Helper T cell (primary cell): ENCODE data around the gene DIP2A.

- PRO-cap, 2 experiments: no peak in any of the 2 experiments
These were observed 24.6 kb downstream of the COL6A1 start for GRCh38 chr21:46006174-46006563.

DNA sequence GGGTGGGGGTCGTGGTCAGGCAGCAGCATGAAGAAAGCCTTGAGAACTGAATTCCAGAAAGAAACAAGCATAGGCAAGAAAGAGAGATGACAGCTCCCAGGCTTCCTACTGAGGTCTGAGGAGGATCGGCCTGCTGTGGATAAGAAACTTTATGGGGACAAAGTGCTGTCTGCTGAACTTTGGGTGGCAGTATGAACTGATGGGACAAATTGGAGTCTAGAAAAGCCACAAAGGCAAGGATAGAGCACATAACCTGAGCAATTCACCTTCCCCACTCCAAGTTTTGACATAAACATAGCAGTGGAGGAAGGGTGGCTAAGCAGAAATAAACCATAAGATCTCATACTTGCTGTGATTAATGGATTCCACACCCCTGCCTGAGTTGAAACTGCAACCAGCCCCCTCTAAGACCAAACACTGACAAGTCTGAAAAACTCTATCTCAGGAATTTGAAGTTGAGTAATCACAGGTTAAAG is 43.7 kb downstream of the COL6A1 start:
- PRO-cap, 2 experiments: no peak in any of the 2 experiments

DNA sequence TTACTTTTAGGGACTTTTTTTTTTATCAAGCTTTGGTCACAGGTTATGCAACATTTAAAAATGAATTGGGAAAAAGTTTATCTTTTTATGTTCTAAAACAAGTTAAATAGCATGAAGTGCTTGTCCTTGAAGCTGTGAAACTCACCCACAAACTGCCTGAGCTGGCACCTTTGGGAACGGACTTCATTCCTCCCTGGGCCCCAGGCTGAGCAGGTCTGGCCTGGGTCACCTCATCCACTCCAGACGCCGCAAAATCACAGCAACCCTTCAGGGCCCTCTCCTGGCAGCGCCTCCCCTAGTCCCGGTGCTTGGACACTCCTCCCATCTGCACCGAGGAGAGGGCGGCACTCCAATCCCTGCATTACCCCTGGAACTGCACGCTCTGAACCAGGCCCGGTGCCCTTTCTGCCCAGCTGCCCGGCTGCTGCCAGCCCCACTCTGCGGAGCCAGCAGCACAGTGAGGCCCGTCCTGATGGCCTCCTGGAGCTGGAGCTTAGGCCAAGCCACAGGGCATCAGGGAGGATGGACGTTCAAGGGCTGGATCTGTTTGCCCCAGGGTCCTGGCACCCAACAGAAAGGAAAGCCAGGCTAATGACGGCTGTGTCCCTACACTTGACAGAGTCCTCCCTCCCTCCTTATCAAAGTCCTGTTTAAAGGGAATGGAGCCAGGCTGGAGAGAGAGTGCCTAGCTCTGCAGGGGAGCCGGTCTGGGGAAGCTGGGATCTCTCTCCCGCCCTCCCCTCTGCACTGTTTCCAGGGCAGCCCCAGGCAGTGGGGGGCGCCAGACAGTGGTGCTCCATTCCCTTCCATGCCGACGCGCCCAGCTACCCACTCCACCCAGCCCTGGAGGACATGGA is 12.6 kb downstream of the COL6A2 start:
- PRO-cap, 2 experiments: no peak in any of the 2 experiments

- PRO-cap, 2 experiments: no peak in any of the 2 experiments
These were observed 28.5 kb downstream of the COL6A2 start for GRCh38 chr21:46126257-46126980.

DNA sequence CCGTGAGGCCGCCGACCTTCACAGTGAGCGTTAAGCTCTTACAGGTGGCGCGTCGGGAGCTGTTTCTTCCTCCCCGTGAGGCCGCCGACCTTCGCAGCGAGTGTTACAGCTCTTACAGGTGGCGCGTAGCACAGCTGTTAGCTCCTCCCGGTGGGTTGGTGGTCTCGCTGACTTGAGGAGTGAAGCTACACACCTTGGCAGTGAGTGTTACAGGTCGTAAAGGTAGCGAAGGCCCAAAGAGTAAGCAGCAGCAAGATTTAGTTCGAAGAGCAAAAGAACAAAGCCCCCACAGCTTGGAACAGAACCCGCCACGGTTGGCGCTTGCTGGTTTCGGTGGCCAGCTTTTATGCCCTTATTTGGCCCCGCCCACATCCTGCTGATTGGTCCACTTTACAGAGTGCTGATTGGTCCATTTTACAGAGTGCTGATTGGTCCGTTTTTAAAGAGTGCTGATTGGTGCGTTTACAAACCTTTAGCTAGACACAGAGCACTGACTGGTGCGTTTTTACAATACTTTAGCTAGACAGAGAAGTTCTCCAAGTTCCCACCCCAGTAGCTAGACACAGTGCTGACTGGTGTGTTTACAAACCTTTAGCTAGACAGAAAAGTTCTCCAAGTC is 12.9 kb downstream of the FTCD start:
- PRO-cap, 2 experiments: no peak in any of the 2 experiments

GRCh38 chr21:46346552-46347133 is 22.7 kb downstream of the PCNT start:
- PRO-cap, 2 experiments: no peak in any of the 2 experiments

DNA sequence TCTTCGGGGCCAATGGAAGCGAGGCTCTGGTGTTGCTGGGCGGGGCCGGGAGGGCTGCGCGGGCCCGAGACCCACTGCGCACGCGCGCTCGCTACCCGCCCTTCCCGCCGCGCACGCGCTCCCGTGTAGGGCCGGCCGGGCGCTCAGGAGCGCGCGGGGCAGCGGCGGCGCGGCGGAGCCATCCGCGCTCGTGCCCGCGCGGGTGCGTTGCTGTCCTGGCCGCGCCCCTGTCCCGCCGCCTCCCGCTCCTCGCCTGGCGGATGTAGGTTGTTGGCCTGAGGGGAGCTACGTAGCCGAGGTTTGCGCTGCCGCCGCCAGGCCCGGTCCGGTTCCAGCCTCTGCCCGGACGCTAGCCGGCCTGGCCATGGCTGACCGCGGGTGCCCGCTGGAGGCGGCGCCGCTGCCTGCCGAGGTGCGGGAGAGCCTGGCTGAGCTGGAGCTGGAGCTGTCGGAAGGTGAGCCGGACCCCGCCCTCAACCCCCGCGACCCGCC is at the start of gene DIP2A:
TSS of gene DIP2A (plus strand) at position 124 of the 492 bp plus-strand sequence.
- PRO-cap, 2 experiments: peak in 2 of 2 experiments; most common plus-strand start position 270 of the sequence (in 2)

DNA sequence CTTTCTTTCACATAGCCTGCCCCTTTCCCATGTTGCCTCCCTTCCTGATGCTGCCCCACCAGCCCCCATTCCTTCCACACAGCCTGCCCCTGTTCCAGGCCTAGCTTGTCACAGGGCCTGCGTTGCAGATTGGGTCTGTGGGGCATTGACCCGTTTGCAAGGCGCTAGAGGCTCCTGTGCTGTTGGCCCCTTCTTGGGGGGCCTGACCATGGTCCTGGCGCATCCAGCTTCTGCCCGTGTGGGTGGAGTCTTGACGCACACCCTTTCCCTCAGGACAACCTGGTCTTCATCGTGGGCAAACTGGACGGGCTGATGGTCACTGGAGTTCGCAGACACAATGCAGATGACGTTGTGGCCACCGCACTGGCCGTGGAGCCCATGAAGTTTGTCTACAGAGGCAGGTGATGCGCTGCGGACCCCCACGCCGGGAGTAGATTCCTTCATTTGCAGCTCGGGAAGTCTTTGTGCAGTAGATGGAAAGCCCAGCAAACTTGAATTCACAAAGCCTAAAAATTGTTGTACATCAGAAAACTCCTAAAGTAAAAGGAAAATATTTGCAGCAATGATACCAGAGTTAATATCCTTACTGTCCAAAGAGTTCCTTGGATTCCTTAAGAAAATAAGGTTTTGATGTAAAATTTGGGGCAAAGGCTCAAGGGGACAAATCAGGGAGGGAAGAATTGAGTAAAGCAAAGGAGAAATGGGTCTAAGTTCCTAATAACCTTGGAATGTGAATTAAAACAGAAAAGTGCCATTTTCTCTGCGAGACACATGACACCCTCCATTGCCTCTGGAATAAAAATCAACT is 58.0 kb downstream of the S100B start:
- PRO-cap, 2 experiments: no peak in any of the 2 experiments

DNA sequence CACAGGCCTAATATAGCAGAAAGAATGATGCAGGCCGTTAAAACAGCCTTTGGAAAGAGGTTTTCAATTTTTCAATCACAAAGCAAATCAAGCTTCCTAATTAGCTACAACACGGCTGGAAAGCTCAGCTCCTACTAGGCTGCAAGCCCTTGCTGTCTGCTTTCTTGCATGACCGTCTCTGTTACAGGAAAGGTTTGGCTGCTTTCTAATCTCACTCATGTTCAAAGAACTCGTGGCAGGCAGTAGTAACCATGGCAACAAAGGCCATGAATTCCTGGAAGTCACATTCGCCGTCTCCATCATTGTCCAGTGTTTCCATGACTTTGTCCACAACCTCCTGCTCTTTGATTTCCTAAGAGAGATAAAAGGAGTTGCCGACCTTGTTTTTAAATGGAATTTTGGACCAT is 5.7 kb downstream of the S100B start:
- PRO-cap, 2 experiments: no peak in any of the 2 experiments

DNA sequence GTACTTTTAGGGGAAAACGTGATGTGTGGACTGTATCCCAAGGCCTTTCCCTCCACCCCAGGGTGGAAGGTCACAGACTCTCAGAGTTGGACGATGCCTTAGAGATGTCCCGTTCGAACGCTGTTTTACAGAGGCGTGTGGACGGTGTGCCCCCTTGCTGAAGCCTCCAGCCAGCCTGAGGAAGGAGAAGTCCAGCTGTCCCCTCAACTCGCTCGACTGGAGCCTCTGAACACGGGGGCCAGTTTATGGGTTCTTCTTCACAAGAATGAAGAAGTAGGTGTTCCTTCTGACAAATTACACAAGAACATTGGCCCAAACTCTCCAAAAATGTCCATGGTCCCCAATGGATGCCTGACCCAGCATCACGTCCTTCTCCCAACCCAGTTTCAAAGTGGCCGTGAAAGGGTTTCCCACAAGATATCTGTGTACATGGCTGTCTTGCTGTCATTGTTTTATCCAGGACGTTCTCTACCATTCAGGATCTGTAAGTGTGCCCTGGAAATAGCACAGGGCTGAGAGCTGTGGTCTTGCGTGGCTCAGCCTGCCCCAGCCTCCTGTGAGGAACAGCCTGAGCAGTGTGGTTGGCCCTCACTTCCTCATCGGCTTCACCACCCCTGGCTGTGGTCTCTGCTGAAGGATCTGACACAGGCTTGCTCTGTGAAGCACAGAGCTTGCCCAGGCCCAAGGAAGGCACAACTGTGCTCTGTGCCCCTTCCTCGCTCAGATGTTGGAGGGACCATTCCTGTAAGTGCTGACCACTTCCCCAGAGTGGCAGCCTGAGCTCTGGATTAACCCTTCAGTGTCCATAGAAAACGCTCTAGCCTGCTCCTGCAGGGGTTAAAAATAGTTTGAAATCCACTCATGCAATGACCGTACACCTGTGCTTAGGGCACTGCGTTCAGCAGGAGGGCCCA is 1.0 kb upstream of the S100B start:
- PRO-cap, 2 experiments: no peak in any of the 2 experiments

GRCh38 chr21:46633543-46634554 is 1.6 kb upstream of the PRMT2 start:
- PRO-cap, 2 experiments: no peak in any of the 2 experiments